Measurements from ENCODE around the genes EFNA4, MSTO1 and GON4L.

- RRBS, result no CpG with 5 or more reads among the region's 6 CpGs
CAGE:
- cytosol, long polyA plus RNA, result no peak
- long polyA plus RNA, result no peak
- nucleus, long polyA plus RNA, result no peak
These were observed 2.0 kb downstream of the ADAM15 start for GRCh38 chr1:155052884-155053749.

- RRBS, result 1% methylated on average over 14 of the region's 72 CpGs
CAGE:
- cytosol, long polyA plus RNA, result no peak
- long polyA plus RNA, result no peak
- nucleus, long polyA plus RNA, result no peak
These were observed at the start of gene EFNA4 for GRCh38 chr1:155063418-155064777. Gene EFNA4, plus strand, starts transcription at chr1:155063740.

- RRBS, result no CpG with 5 or more reads among the region's 8 CpGs
CAGE:
- cytosol, long polyA plus RNA, result no peak
- long polyA plus RNA, result no peak
- nucleus, long polyA plus RNA, result no peak
These were observed 4.5 kb downstream of the EFNA3 start for GRCh38 chr1:155082940-155083669.

GRCh38 chr1:155127175-155127836 is 370 bp upstream of the EFNA1 start:
- RRBS, result 2% methylated on average over 11 of the region's 59 CpGs
CAGE:
- cytosol, long polyA plus RNA, result no peak
- long polyA plus RNA, result no peak
- nucleus, long polyA plus RNA, result no peak

DNA sequence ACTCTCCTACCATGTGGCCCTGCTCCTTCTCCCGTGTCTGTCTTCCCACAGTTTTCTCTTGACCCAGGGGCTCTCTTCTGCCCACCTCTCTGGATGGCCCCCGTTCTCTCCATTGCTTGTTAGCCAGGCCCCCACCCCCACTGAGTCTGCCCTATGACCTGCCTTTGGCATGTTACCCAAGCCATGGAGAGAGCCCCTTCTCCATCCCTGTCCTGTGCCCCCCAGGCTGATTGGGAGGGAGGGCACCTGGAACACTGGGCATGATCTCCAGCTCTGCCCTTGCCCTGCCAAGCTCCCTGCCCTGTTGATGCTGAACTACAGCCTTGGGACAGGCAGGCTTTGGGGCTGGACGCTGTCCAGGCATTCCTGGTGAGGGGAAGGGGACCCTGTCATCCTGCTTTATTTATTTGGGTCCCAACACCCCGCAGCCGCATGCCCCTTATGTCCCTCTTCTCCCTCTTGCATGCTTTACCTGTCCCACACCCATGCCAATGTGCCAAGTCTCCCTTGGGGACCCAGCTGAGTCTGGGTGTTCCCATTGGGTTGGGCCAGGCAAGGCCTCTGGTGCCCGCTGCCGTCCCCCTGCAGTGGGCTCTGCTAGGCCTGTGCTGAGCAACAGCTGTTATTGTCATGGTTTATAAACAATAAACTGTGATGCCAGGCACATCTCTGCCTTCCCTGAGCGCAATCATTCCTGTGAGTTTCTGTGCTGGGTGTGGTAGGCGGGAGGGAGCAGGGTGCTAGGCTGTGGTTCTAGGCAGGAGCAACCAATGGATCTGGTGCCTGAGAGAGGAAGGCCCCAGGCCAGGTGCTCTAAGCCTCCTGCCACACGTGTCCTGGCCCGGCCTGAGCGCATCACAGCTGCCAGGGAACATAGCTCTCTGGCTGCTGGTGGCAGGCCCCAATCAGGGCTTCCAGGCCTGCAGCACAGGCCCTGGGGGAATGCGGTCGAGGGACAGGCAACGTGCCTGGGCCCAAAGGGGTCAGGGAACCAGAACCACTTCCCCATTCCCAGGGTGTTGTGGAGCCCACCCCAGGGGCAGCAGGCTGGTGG is 11.0 kb downstream of the TRIM46 start:
- RRBS, result no CpG with 5 or more reads among the region's 15 CpGs
CAGE:
- cytosol, long polyA plus RNA, result no peak
- long polyA plus RNA, result no peak
- nucleus, long polyA plus RNA, result no peak

GRCh38 chr1:155201962-155202455 is 5.7 kb downstream of the THBS3 start:
- RRBS, result 97% methylated on average over 3 of the region's 9 CpGs
CAGE:
- cytosol, long polyA plus RNA, result no peak
- long polyA plus RNA, result no peak
- nucleus, long polyA plus RNA, result no peak

- RRBS, result 89% methylated on average over 5 of the region's 11 CpGs
CAGE:
- cytosol, long polyA plus RNA, result no peak
- long polyA plus RNA, result no peak
- nucleus, long polyA plus RNA, result no peak
These were observed 6.0 kb downstream of the MTX1 start for GRCh38 chr1:155214471-155214887.

- RRBS, result no CpG with 5 or more reads among the region's 21 CpGs
CAGE:
- cytosol, long polyA plus RNA, result no peak
- long polyA plus RNA, result no peak
- nucleus, long polyA plus RNA, result no peak
These were observed 1.3 kb downstream of the RUSC1 start for GRCh38 chr1:155321917-155322557.

DNA sequence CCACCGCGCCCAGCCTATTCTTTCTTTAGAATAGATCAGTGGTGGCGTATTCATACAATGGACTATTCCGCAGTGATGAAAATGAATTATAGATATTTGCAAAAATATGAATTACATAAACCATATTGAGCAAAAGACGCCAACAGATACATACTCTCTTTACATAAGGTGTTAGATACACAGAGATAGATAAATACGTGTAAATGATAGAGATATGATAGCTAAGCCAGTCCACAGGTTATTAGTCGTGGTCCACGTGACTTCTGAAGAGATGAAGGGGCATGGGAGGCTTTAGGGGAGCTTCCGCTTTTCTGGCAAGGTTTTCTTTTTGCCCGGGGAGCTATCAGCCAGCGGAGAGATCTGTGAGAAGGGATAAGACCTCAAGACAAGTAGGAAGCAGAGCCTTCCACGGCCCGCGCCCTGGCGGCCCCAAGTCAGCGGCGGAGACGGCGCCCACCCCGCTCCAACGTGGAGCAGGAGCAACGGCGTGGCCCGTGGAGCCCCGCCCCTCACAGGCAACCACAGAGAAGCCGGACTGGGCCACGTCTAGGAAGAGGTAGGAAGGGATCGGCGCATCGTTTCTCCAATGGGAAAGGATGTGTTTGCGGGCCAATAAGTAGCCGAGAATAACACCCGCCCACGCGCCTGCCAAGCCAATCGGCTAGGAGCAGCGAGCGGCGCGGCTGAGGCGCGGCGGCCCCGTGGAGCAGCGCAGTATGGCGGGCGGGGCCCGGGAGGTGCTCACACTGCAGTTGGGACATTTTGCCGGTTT is at the start of gene MSTO1:
Gene MSTO1 (plus strand): TSS at position 686 of the 772 bp plus-strand sequence.
- RRBS, result no CpG with 5 or more reads among the region's 49 CpGs
CAGE:
- cytosol, long polyA plus RNA, result no peak
- long polyA plus RNA, result no peak
- nucleus, long polyA plus RNA, result no peak

DNA sequence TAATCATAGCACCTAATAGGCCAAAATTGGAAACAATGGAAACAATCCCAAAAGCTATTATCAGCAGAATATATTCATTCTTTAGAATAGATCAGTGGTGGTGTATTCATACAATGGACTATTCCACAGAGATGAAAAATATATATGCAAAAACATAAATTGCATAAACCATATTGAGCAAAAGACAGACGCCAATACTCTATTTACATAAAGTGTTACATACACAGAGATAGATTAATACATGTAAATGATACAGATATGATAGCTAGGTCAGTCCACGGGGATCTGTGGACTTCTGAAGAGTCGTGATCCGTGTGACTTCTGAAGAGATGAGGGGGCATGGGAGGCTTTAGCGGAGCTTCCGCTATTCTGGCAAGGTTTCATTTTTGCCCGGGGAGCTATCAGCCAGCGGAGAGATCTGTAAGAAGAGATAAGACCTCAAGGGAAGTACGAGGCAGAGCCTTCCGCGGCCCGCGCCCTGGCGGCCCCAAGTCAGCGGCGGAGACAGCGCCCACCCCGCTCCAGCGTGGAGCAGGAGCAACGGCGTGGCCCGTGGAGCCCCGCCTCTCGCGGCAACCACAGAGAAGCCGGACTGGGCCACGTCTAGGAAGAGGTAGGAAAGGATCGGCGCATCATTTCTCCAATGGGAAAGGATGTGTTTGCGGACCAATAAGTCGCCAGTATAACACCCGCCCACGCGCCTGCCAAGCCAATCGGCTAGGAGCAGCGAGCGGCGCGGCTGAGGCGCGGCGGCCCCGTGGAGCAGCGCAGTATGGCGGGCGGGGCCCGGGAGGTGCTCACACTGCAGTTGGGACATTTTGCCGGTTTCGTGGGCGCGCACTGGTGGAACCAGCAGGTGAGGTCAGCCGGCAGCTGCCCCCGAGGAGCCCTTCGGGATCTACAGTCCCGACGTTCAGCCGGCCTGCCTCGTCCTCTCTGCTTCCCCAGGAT is 56.4 kb downstream of the DAP3 start:
- RRBS, result no CpG with 5 or more reads among the region's 58 CpGs
CAGE:
- cytosol, long polyA plus RNA, result no peak
- long polyA plus RNA, result no peak
- nucleus, long polyA plus RNA, result no peak

DNA sequence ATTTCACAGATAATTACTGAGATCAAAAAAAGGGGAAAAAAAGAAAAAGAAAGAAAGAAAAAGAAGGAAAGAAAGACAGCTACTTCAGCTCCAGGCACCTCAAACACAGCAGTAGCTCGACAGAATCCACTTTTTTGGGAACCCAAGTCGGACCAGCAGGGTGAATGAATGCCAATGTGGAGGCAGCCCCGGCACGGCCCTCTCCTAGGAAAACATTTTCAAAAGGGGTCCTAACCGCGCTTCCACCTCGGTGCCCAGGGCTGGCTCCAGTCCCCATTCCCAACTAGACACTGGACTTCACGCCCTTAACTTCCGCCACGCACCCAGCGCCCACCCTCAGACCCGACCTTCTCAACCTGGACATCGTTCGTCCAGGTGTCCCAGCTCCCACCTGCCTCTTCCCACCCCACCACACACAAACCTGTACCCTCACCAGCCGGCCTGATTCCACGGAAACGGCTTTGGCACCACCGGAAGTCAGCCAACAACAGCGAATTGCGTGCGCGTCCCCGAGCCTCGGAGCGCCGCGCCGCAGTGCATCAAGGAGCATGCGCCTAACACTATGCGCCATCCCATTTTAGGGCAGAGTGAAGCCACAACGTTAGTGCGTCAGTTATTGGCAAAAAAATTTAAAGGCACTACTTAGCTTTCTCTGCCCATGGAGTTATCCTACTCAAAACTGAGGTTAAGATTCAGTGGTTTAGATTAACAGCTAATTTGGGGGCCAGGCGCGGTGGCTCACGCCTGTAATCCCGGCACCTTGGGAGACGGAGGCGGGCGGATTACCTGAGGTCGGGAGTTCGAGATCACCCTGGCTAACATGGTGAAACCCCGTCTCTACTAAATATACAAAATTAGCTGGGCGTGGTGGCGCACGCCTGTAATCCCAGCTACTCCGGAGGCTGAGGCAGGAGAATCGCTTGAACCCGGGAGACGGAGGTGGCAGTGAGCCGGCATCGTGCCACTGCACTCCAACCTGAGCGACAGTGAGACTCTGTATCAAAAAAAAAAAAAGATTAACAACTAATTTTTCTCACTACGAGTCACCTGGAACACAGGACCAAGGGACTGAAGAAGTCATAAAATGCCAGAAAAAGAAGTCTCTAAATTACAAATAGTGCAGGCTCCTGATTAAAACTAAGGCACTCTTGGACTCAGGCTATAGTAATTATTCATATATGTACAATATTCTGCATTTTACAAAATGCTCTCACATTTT is at the start of gene GON4L:
Gene GON4L (minus strand): TSS at position 489 of the 1,219 bp plus-strand sequence.
- RRBS, result no CpG with 5 or more reads among the region's 53 CpGs
CAGE:
- cytosol, long polyA plus RNA, result no peak
- long polyA plus RNA, result no peak
- nucleus, long polyA plus RNA, result no peak

DNA sequence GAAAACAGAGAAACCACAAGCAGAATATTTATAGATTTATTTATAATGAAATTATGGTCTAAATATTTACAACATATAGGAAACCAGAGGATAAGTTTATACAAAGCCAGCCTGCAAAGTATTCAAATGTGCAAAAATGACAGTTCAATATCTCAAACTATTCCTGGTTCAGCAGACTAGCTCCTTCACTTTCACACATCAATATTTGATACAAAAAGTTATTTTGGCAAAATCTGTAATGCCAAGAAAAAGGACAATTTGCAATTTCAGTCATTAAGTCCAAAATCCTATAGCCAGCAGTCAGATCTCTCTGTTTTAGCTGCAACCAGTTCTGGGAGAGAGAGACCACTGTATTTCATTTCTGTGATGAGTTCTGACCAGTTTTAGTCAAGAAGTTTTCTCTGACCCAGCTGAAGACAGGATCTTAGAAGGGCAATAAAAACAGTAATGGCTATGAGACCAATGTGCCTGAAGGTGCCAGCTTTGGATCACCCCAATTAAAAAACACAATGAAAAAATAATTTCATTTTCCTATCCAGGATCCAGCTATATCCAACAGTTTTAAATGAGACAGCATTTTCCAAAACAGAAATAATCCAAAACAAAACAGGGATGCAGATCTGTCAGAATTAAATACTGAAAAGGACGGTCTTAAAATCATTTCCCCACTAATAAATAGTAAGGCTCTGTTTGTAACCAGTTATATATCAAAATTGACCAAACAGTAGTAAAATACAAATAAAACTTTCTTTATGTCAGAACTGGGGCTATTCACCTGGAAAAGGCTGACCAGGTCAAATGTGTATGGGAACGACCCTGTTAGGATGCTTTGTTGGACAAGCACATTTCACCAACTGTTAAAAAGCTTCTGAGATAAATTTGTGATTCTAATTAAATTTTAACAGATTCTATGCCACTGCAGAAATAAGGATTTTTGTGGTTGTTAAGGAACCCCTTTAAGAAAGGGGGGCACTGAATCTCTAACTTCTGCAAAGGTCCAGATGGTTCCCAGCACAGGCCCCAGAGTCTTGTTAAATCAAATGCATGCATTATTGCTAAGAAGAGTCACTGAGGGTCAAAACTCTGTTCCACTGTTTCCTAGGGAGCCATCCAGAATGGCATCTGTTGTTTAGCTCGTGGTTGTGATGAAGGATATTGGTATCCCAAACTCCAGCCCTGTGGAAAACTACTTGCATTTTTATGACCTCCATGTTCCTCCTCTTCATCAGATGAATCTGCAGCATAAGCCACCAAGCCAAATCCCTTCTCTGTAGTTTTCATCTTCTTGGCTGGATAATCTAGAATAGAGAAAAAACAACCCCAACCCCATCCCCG is 2.3 kb upstream of the RIT1 start:
- RRBS, result no CpG with 5 or more reads among the region's 4 CpGs
CAGE:
- cytosol, long polyA plus RNA, result no peak
- long polyA plus RNA, result no peak
- nucleus, long polyA plus RNA, result no peak

DNA sequence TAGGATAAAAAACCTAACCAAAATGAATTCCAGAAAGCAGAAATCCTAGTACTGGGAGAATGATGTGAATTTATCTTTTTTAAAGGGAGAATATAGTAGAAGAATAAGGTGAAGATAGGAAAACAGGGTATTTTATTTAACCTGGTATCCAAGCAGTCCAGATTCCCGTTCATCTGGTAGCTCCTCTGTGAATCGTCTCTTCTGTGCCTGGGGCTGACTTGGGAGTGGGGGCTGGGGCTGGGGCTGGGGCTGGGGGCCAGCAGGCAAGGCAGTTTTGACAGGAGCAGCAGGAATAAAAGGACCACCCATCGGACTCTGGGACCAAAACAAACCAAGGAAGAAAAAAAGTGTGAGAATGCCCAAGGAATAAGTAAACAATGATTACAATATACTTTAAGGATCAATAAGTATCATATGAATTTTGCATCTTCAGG is 6.2 kb upstream of the RIT1 start:
- RRBS, result no CpG with 5 or more reads among the region's 3 CpGs
CAGE:
- cytosol, long polyA plus RNA, result no peak
- long polyA plus RNA, result no peak
- nucleus, long polyA plus RNA, result no peak

- RRBS, result no CpG with 5 or more reads among the region's 8 CpGs
CAGE:
- cytosol, long polyA plus RNA, result no peak
- long polyA plus RNA, result no peak
- nucleus, long polyA plus RNA, result no peak
These were observed 5.9 kb upstream of the ARHGEF2 start for GRCh38 chr1:155984177-155984794.

GRCh38 chr1:156036350-156036761 is 15.6 kb upstream of the SSR2 start:
- RRBS, result no CpG with 5 or more reads among the region's 2 CpGs
CAGE:
- cytosol, long polyA plus RNA, result no peak
- long polyA plus RNA, result no peak
- nucleus, long polyA plus RNA, result no peak

GRCh38 chr1:156090194-156090614 is 7.9 kb upstream of the MEX3A start:
- RRBS, result no CpG with 5 or more reads among the region's 2 CpGs
CAGE:
- cytosol, long polyA plus RNA, result no peak
- long polyA plus RNA, result no peak
- nucleus, long polyA plus RNA, result no peak

- RRBS, result no CpG with 5 or more reads among the region's 7 CpGs
CAGE:
- cytosol, long polyA plus RNA, result no peak
- long polyA plus RNA, result no peak
- nucleus, long polyA plus RNA, result no peak
These were observed 15.4 kb upstream of the MEX3A start for GRCh38 chr1:156097581-156098202.

- RRBS, result no CpG with 5 or more reads among the region's 10 CpGs
CAGE:
- cytosol, long polyA plus RNA, result no peak
- long polyA plus RNA, result no peak
- nucleus, long polyA plus RNA, result no peak
These were observed 11.5 kb upstream of the LMNA start for GRCh38 chr1:156102905-156103473.

GRCh38 chr1:156128166-156128701 is 13.7 kb downstream of the LMNA start:
- RRBS, result no CpG with 5 or more reads among the region's 4 CpGs
CAGE:
- cytosol, long polyA plus RNA, result no peak
- long polyA plus RNA, result no peak
- nucleus, long polyA plus RNA, result no peak

- RRBS, result no CpG with 5 or more reads among the region's 4 CpGs
CAGE:
- cytosol, long polyA plus RNA, result no peak
- long polyA plus RNA, result no peak
- nucleus, long polyA plus RNA, result no peak
These were observed 2.1 kb upstream of the SEMA4A start for GRCh38 chr1:156151338-156151672.